HCT116 (cell line): Measurements from ENCODE around the gene DCTN3.

DNA sequence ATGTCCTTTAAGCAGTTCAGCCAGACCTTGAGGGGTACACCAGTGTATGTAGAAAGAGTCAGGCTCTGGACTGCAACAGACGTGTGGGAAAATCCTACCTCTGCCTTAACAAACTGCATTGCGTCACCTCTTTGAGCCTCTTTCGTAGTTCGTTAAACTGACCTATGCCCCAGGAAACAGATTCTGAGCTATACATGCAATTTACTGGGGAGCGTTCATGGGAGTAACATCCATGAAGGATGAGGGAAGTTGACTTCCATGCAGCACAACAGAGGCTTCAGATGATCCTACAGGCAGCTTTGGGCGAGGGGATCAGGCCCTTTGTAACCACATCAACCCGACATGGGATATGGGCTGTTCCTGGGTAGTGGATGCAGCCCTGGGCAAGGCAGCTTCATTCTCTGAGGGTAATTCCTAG, 4.2 kb downstream of the SPINK4 start:
- RRBS: no CpG with 5 or more reads among the region's 7 CpGs

- RRBS: no CpG with 5 or more reads among the region's 3 CpGs
These were observed 10.4 kb downstream of the SPINK4 start for GRCh38 chr9:33250094-33251011.

GRCh38 chr9:33523367-33523883, 626 bp upstream of the ANKRD18B start:
- RRBS: no CpG with 5 or more reads among the region's 26 CpGs

DNA sequence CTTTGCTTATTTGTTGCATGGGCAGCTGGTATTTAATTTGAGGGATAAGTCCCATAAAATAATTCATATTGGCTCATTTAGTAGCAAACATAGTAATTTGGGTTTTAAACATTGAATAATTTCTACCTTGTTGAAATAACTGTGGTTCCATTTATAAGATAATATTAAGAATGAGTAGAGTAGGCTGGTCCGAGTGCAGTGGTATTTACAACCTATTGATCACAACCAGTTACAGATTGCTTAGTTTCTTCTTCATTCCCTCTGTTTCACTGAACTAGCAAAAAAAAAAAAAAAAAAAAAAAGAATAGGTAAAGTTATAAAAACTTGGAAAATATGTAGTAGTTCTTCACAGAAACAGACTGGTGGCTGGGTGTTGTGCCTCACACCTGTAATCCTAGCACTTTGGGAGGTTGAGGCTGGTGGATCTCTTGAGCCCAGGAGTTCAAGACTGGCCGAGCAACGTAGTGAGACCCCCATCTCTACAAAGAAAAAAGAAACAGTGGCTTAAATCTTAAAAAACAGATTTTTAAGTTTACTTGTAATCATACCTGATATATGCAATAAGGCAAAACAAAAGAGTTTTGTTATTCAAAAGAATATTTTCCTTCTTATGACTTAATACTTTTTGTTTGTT, 14.0 kb downstream of the UBE2R2 start:
- RRBS: no CpG with 5 or more reads among the region's 3 CpGs

DNA sequence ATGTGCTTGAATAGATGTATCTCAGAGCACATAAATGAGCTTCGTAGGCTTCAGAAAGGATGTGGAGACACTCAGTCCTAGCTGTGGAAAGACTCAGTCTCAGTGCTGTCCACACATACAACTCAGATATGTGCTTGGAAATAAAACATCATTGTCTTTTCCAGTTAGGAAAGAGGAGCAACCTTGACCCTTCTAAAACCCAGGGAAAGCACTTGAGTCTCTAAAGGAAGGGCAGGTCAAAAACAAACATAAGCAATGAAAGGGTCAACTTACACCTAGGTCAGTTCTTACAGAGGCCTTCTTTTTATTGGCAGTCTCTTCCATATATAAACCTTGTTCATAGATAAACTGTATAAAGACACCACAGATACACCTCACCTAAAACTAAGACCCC, 114.5 kb downstream of the UBAP2 start:
- RRBS: no CpG with 5 or more reads among the region's 1 CpG

- RRBS: no CpG with 5 or more reads among the region's 9 CpGs
These were observed 837 bp upstream of the UBAP1 start for GRCh38 chr9:34178078-34178334.

DNA sequence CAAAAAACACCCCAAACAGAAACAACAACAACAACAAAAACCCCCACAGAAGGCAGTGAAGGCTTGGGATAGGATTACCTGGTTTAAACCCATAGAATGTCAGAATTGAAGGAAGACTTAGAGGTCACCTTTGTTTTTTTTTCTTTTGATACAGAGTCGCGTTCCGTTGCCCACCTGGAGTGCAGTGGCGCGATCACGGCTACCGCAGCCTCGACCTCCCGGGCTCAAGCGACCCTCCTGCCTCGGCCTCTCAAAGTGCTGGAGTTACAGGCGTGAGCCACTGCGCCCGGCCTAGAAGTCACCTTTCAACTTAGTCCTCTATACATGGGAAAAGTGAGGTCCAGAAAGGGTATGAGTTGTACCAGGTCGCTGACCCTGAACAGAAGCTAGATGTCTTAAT, 508 bp upstream of the UBAP1 start:
- RRBS: no CpG with 5 or more reads among the region's 15 CpGs

GRCh38 chr9:34210149-34210680, 31.4 kb downstream of the UBAP1 start:
- RRBS: no CpG with 5 or more reads among the region's 7 CpGs

GRCh38 chr9:34216930-34217486, 38.2 kb downstream of the UBAP1 start:
- RRBS: no CpG with 5 or more reads among the region's 3 CpGs

DNA sequence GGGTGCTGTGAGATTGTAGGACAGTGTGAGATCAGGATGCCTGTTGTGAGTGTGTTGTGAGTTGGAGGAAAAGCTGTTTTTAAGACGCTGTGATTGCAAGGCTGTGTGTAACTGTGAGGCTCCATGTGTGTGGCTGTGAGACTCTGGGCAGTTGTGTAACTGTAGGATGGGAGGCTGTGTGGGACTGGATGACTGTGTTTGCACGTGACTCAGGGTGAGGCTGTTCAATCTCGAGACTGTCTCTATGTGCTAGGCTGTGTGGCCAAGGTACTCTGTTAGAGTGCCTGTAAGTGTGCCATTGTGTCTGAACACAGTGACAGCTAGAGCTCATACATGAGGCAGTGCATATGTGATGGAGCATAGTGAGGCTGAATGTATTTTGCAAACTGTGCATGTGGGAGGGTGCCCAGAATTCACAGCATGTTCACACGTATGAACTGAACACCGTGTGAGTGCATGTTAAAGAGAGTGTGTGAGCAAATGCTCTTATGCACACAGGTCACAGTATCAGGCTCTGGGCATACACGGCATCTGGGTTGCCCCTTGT, 29.3 kb downstream of the CNTFR start:
- RRBS: no CpG with 5 or more reads among the region's 6 CpGs

- RRBS: no CpG with 5 or more reads among the region's 9 CpGs
These were observed 12.5 kb downstream of the CNTFR start for GRCh38 chr9:34576957-34577439.

- RRBS: no CpG with 5 or more reads among the region's 6 CpGs
These were observed 5.0 kb downstream of the RPP25L start for GRCh38 chr9:34606763-34607411.

DNA sequence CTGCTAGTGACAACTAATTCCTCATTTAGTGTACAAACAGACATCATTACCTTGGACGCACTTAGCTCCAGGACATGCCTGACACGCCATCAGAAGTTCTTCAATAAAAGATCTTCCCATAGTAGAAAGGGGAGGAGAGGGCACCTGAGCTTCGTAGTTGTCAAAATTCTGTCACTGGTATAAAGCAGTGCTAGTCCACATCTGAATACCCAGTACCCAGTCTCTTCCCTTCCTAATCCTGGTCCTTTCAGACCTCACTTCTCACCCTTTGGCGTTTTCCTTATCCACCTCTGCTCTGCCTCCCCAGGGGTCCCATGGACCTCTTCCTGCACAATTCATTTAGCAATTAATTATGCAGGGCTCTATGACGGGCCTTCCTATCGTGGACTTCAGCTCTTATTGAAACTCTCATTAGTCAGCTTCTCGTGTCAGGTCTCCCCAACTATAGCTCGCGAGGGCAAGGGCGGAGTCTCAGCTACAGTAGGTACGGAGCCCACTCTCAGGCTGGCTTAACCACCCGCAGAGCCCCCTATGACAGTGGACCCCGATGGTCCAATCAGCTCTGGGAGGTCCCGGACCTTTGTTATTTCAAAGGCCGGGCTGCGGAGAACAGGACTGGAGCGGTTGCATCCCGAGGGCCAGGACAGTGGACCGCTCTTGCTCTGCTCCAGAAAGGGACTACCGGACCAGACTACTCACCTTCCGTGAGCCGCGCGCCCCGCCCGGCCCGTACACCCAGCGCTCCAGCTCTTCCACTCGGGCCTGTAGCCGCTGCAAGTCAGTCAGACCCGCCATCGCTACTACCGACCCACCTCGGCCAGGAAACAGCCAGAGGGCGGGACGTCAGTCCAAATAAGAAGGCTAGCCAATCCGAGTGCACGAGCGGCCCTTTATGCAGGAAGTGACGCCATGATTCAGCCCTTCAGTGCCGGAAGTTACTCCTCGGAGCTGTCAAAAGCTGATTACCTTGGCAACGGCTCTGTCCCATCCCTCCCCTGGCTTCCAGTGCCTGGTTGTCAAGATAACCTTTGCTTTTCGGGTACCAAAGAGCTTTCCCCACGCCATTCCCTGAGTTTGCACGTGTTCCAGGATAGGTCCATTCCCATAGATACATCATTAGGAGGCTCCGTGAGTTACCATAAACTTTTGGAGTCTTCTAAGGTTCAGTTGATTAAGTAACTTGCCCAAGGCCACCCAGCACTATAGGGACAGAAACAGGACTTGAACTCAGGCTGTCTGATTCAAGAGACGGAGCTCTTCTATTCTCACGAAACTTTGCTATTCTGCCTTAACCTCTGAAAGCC, at the start of gene DCTN3:
DCTN3 (minus strand) TSS at position 826 of the 1,304 bp plus-strand sequence.
- RRBS: 7% methylated on average over 11 of the region's 49 CpGs

GRCh38 chr9:34664866-34665450, 887 bp downstream of the ENSG00000187186 start:
- RRBS: 33% methylated on average over 8 of the region's 47 CpGs

GRCh38 chr9:35026178-35026899, 15.7 kb upstream of the C9orf131 start:
- RRBS: no CpG with 5 or more reads among the region's 6 CpGs

- RRBS: no CpG with 5 or more reads among the region's 6 CpGs
These were observed 3.0 kb downstream of the C9orf131 start for GRCh38 chr9:35044876-35045702.

- RRBS: no CpG with 5 or more reads among the region's 4 CpGs
These were observed 3.0 kb downstream of the UNC13B start for GRCh38 chr9:35164694-35165284.

DNA sequence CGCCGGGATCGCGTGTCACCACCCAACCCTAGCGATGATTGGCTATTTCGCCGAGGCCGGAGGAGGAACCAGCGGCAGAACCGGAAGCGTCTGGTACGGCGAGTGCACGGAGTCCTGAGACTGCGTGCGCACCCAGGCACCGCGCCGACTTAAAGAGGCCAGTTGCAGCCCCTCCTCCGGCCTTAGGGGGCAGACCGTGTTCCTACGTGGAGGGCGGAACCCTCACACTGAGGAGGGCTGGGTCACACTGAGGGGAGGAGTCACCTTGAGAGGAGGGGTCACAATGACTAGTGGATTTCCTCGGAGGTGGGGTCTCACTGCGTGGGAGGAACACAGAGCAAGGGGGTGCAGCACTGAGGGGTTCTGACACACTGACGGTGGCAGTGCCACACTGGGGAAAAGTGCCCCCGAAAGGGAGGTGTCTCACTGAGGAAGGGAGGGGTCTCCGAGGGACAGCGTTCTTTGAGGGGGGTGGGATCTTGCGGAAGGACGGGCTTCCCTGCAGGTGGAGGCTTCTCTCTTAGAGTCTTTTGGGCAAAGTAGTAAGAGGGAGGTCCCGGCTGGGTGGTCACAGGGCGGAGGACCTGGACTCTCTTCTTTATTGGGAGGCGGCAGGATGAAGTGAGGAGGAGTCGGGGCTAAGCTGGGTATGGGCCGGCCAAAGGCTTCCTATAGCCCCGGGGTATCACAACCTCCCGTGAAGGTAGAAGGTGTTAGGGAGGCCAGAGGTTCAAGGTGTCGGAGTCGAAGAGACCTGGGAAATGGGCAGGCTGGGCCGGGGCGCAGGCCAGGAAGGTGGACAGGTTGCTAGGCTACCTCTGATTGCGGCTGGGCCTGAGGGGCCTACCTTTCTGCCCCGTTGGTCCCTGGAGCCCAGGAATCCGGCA, 715 bp upstream of the TESK1 start:
- RRBS: 2% methylated on average over 22 of the region's 45 CpGs

DNA sequence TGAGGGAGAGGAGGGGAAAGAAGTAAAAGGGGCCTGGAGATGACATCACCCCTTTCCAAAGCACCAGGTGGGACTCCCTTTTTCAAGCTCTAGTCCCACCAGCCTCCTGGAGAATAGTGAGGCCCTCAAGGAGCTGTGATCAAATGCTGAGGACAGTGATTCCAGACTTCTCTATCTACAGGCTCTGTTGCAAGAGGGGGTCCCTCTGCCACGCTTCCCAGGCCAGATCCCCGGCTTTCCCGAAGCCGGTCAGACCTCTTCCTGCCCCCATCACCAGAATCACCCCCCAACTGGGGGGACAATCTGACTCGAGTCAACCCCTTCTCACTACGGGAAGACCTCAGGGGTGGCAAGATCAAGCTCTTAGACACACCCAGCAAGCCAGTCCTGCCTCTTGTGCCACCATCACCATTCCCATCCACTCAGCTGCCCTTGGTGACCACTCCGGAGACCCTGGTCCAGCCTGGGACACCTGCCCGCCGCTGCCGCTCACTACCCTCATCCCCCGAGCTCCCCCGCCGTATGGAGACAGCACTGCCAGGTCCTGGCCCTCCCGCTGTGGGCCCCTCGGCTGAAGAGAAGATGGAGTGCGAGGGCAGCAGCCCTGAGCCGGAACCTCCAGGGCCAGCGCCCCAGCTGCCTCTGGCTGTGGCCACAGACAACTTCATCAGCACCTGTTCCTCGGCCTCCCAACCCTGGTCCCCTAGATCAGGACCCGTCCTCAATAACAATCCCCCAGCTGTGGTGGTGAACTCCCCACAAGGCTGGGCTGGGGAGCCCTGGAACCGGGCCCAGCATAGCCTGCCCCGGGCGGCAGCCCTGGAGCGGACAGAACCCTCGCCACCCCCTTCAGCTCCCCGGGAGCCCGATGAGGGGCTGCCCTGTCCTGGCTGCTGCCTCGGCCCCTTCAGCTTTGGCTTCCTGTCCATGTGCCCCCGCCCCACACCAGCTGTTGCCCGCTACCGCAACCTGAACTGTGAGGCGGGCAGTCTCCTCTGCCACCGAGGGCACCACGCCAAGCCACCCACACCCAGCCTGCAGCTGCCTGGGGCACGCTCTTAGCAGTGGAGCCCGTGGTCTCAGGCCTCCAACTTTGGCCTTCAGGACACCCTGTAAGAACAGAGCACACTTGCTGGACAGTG, 4.0 kb downstream of the TESK1 start:
- RRBS: 96% methylated on average over 5 of the region's 36 CpGs

- RRBS: no CpG with 5 or more reads among the region's 23 CpGs
These were observed 2.0 kb downstream of the CD72 start for GRCh38 chr9:35616010-35616848.